Sigmoid colon (tissue), 4 donors: ENCODE measurements around a stretch of chr17.

GRCh38 chr17:11608200-11608893, 10.1 kb downstream of the DNAH9 start:
- PRO-cap: no peak
- RAMPAGE, long total RNA, 4 experiments: no peak in any of the 4 experiments

DNA sequence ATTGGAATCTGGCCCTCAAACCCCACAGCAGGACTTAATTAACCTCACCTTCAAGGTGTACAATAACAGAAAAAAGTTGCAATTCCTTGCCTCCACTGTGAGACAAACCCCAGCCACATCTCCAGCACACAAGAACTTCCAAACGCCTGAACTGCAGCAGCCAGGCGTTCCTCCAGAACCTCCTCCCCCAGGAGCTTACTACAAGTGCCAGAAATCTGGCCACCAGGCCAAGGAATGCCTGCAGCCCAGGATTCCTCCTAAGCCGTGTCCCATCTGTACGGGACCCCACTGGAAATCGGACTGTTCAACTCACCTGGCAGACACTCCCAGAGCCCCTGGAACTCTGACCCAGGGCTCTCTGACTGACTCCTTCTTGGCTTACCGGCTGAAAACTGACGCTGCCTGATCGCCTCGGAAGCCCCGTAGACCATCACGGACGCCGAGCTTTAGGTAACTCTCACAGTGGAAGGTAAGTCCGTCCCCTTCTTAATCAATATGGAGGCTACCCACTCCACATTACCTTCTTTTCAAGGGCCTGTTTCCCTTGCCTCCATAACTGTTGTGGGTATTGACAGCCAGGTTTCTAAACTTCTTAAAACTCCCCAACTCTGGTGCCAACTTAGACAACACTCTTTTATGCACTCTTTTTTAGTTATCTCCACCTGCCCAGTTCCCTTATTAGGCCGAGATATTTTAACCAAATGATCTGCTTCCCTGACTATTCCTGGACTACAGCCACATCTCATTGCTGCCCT, 23.1 kb downstream of the ZNF18 start:
- PRO-cap: no peak
- RAMPAGE, long total RNA, 4 experiments: no peak in any of the 4 experiments

GRCh38 chr17:12045933-12046764, 25.5 kb downstream of the MAP2K4 start:
- PRO-cap: no peak
- RAMPAGE, long total RNA, 4 experiments: no peak in any of the 4 experiments

DNA sequence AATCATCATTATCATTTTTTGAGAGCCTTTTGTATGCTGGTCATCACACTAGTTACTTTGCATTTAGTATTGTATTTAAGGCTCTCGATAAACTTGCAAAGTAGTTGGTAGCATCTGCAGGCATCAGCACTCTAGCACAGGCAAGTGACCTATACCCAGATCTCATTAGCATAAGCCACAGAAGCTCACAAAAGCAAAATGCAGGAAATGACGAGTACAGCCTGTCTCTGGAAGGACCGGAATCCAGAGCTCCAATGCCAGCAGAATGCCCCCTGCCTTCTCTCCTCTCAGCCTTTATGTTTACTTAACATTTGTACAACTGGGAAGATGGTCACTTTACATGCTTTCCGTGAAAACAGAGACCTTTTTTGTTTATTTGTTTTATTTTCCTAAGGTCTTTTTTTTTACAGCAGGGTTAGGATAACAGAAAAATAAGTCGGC, 45.5 kb upstream of the MYOCD start:
- PRO-cap: no peak
- RAMPAGE, long total RNA, 4 experiments: no peak in any of the 4 experiments

DNA sequence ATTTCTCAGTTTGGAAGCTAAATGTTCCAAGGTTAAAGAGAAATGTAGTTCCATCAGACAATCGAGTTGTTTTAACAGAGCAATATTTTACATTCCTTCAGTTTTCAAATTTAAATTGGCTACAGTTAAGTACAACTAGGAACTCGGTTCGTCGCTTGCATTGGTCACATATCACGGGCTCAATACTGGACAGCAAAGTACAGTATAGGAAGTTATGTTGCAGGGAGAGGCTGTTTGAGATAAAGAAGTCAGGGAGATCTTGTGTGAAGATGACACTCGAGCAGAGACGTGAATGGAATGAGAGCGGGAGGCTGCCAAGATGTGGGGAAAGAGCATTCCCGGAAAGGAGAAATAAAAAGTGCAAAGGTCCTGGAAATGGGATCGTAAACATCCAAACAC, 43.1 kb upstream of the MYOCD start:
- PRO-cap: no peak
- RAMPAGE, long total RNA, 4 experiments: no peak in any of the 4 experiments

DNA sequence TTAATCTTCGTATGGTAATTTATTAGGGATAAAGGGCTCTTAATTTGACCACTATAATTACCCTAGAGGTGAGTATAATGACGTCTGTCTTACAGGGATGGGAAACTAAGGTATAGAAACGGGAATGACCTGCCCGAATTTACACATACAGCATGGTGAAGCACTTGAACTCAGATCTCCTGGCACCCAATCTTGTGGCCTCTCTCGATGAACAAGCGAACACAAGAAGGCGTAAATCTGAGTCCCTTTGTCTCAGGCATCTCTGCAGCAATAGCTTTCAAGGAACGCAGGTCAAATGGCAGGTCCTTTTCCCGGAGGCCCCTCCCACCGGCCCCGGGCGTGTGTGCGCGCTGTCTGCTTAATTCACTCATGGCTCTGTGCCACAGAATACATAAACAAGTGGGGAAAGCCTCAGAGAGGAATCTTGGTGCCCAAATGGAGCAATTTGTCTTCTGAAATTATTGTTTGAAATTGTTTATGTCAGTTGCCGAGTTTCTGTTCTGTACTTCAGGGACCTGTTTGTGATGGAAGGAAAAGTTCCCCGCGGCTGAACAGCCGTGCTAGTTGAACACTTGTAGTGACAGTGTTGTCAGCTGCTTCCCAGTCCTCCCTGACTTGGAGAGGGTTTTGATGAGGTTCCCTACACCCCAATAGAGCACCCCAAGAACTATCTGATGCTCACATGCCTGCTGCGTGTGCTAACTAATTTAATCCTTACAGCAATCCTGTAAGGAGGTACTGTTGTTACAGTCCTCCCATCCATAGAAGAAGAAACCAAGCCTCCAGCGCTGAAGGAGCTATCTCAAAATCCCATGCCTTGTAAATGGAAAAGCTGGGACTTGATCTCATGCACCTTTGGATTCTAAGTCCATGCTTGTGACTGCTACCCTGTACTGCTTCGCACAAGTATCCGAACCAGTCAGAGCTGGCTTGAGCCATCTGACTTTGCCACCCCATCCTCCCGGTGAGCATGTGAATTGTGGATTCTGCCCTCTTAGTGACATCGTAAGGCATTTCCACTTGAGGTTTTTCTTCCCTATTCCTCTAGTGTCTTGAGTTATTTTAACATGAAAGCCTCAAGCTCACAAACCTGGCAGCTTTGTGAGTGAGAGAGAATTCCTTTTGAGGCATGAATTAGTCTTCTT, 14.9 kb downstream of the MYOCD start:
- PRO-cap: no peak
- RAMPAGE, long total RNA, 4 experiments: no peak in any of the 4 experiments

DNA sequence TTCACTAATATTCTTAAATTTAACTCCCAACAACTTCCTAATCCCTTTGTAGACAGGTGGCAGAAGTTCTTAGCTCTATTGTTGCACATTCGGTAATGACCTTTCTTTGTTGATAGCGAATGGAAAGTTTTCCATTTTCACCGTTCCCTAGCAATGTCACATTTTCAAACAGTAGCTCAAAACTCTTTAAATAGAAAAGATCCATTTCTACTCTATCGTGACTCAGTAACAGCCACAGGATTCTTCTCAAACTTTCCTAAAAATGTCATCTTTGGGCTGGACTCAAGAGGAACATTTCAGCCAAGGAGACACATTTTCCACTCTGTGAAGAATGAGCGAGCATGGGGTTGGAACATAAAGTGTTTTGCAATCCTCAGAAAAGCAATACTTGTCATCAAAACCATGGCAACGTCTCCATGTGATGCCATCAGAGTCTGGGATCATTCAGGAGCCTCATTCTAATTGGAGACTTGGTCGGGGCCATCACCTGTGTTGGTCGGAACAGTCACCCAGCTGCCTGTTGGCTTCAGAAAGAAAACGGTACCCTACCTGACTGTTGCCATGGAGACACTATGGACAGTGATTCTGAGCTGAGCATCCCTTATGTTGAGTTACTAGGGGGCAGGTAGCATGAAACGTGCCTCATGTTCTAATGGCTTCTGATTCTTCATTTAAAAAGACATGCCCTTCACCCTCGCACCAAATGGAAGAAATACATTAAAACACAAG, 25.4 kb downstream of the MYOCD start:
- PRO-cap: bidirectional peak, plus-strand start at position 461 of the sequence, minus-strand start at position 97 of the sequence
- RAMPAGE, long total RNA, 4 experiments: no peak in any of the 4 experiments

DNA sequence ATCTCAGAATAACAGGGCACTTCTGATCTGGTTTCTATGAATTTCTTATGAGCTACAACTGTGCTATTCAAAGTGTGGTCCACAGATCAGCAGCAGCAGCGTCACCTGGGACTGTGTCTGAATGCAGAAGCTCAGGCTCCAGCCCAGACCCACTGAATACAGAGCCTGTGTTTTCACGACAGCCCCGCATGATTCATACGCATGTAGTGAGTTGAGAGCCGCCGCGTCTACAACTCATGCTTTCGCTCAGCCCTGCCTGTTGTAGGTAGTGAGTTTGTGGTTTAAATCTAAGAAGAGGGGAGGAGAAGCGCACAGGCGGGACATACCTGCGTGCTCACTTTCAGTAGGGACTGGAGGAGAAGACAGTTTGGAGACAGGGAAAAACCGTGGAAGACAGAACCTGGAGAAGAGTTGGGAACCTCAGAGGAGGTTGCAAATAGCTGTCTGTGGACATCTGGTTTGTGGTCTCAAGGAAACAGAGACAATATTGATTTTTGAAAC, 28.6 kb upstream of the ELAC2 start:
- PRO-cap: no peak
- RAMPAGE, long total RNA, 4 experiments: no peak in any of the 4 experiments

DNA sequence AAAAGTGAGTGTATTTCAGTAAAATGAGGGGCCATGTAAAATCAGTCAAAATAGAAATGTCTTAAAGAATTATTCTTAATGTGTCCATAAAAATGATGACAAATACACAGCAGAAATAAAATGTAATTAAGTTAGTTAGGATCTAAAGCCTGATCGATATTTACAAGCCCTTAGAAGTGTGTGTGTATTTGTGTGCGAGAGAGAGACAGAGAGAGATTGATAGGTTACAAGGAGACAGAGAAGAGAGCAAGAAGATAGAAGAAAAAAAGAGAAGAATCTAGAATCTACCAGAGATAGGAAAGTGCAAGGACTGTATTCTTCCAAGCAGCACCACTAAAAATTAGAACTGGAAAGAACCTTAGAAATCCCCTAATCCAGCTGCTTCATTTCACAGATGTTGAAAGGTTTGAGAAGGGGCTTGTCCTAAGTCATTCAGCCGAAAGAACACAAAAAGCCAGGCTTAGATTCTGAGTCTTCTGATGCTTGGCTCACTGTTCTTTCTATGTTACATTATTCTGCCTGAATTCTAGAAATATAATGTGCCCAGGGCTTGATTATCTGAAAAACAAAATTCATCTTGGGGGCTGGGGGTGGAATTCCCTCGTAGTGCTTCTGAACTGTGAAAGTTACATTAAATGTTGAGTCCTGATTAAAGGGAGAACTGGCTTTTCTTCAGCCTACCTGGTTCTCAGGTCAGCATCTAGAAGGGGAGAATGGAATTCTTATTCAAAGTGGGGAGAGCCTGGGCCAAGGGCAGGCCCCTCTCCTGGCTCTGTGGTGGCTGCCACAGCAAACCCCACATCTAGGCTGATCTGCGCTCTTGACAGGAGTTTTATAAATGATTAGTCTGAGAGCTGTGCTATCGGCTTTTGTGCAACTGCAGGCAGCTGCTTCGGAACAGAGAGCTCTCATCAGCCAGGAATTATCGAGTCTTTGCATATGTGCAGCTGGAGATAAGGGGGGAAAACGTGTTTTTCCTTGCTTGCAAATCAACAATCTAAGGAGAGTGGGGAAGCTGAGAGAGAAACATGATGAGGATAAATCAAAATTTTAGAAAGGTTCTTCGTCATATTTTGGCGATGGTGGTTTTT, 92.0 kb downstream of the HS3ST3A1 start:
- PRO-cap: no peak
- RAMPAGE, long total RNA, 4 experiments: no peak in any of the 4 experiments

DNA sequence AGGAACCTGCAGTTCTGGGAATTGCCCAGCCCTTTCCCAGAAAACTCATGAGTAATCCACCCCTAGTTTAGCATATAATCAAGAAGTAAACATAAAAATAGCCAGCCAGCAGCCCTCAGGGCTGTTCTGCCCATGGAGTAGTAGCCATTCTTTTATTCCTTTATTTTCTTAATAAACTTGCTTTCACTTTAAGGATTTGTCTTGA, 37.5 kb upstream of the HS3ST3A1 start:
- PRO-cap: no peak
- RAMPAGE, long total RNA, 4 experiments: no peak in any of the 4 experiments

DNA sequence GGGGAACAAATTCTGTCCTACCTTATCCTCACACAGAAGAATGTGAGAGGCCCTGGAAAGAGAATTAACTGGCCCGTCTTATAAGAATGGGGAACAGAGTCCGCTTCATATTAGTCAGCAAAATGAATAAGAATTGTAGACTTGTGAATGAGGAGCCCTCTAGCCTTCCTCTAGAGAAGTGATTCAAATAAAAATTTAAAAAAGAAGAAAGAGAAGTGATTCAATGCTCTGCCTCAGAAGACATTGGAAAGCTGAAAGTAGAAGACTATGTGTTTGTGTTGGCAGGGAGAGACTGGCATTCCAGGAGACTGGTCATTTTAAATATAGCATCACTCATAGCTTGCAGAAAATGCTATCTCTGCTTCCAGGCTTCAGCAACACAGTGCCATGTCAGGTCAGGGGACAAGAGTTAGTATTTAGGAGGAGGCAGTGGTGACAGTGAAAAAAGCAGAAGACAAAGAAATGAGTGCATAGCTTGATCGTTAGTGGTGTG, 190.6 kb upstream of the HS3ST3A1 start:
- PRO-cap: no peak
- RAMPAGE, long total RNA, 4 experiments: no peak in any of the 4 experiments

- PRO-cap: no peak
- RAMPAGE, long total RNA, 4 experiments: no peak in any of the 4 experiments
Measured at GRCh38 chr17:13940966-13941399, 128.3 kb upstream of the COX10 start.

GRCh38 chr17:14329860-14331070, 29.4 kb downstream of the HS3ST3B1 start:
- PRO-cap: no peak
- RAMPAGE, long total RNA, 4 experiments: no peak in any of the 4 experiments

- PRO-cap: no peak
- RAMPAGE, long total RNA, 4 experiments: no peak in any of the 4 experiments
Measured at GRCh38 chr17:15077316-15077515, 187.9 kb downstream of the PMP22 start.

GRCh38 chr17:15230360-15231134, 34.6 kb downstream of the PMP22 start:
- PRO-cap: no peak
- RAMPAGE, long total RNA, 4 experiments: no peak in any of the 4 experiments

- PRO-cap: no peak
- RAMPAGE, long total RNA, 4 experiments: no peak in any of the 4 experiments
Measured at GRCh38 chr17:15261126-15262270, 3.6 kb downstream of the PMP22 start.

DNA sequence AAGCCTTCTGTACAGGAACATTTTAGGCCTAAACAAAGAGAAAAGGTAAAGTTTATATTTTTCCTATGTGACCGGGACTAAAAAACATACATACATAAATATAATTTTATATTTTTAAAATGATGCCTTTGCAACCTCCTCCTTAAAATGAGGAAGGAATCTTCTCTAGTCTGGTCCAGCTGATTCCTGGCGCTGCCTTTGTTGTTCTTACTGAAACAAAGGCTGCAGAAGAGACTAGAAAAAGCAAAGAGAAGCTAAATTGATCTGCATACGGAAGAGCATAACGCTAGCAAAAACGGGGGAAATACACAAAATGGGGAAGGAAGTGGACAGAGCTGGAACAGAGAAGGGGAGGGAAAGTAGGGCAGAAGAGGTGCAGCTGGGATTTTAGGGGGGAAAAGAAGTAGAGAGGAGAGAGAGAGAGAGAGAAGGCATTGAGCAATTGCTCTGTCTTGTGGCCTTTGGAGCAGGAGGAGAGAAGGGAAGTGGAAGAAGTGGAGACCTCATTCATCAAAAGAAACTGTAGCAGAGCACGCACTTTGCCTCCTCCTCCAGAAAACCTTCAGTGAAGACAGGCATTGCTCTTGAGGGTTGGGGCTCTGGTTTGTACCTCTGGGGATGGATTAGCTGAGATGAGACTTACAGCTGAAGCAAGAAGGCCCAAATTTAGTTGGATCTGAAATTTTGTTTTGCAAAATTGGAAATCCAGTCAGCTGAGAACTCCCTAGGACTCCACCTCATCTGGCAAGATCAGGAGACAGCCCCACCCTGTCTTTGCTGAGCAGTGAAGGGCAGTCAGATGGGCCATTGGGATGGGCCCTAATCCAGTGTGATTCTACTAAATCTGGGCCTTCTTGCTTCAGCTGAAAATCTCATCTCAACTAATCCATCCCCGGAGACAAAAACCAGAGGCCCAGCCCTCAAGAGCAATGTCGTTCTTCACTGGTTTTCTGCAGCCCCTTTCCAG, 55.9 kb downstream of the CDRT4 start:
- PRO-cap: no peak
- RAMPAGE, long total RNA, 4 experiments: no peak in any of the 4 experiments

DNA sequence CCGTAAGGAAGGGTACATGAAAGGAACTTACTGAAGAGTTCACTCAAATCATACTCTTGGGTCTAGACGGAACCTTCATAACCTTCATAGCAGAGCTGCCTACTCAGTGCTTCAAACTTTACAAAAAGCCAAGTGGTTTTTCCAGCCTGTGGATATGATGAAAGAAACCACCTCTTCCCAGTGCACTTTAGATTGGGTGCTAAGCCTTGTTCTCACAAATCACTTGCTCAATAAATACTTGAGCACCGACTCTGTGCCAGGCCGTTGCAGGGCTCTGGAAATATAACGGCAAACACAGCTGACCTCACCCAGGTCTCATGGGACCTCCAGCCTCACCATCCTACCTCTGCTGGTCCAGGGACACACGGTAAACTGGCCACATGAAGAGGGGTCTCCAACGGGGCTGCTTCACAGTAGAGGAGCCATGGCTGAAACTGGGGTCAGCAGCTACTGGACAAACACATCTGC, 35.6 kb downstream of the CDRT4 start:
- PRO-cap: no peak
- RAMPAGE, long total RNA, 4 experiments: no peak in any of the 4 experiments

- PRO-cap: no peak
- RAMPAGE, long total RNA, 4 experiments: no peak in any of the 4 experiments
Measured at GRCh38 chr17:15447901-15448701, 19.3 kb downstream of the CDRT4 start.

DNA sequence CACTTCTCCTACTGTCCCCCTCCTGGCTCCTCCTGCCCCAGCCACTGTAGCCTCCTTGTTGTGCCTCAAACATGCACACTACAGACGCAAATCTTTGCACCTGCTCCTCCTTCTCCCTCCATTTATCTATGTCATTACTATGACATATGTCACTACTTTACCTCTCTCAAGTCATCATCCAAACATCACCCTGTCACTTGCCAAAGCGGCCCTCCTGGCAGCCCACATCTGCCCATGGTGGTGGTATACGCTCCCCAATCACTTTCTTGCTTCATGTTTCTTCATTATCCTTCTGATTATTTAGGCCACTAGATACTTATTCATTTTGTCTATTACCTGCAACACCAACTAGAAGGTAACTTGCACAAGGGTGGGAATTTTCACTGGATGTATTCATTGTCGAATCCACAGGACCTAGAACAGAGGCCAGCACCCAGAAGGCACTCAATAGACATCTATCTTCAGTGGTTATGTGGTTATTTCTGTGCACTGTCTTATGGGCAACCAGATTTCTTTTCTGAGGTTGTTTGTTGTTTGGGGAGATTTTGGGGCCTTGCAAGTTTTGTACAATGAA, 20.2 kb upstream of the CDRT4 start:
- PRO-cap: no peak
- RAMPAGE, long total RNA, 4 experiments: no peak in any of the 4 experiments